ENCODE measurements around the gene USP17L17.

DNA sequence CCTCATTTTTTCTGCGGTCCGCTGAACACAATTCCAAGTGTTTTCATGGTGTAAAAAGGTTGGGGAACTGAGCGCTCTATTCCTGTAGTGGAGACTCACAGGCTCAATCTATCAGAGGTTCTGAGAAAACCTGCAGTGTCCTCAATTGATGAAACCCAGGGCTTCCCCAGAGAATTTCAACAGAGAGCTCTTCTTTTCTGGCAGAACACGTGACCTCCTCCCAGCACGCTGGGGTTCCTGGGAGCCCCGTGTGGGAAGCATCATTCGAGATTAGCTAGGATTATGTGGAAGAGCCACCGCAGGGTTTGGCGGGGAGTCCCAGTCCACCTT is 1.6 kb downstream of the HTRA3 start:
- PRO-cap, result no peak

GRCh38 chr4:8274643-8275347 is 5.2 kb downstream of the HTRA3 start:
- PRO-cap, result no peak

GRCh38 chr4:8394149-8394653 is 46.3 kb downstream of the ACOX3 start:
- PRO-cap, result no peak

- PRO-cap, result no peak
These were observed 31.4 kb downstream of the ACOX3 start for GRCh38 chr4:8409131-8409472.

DNA sequence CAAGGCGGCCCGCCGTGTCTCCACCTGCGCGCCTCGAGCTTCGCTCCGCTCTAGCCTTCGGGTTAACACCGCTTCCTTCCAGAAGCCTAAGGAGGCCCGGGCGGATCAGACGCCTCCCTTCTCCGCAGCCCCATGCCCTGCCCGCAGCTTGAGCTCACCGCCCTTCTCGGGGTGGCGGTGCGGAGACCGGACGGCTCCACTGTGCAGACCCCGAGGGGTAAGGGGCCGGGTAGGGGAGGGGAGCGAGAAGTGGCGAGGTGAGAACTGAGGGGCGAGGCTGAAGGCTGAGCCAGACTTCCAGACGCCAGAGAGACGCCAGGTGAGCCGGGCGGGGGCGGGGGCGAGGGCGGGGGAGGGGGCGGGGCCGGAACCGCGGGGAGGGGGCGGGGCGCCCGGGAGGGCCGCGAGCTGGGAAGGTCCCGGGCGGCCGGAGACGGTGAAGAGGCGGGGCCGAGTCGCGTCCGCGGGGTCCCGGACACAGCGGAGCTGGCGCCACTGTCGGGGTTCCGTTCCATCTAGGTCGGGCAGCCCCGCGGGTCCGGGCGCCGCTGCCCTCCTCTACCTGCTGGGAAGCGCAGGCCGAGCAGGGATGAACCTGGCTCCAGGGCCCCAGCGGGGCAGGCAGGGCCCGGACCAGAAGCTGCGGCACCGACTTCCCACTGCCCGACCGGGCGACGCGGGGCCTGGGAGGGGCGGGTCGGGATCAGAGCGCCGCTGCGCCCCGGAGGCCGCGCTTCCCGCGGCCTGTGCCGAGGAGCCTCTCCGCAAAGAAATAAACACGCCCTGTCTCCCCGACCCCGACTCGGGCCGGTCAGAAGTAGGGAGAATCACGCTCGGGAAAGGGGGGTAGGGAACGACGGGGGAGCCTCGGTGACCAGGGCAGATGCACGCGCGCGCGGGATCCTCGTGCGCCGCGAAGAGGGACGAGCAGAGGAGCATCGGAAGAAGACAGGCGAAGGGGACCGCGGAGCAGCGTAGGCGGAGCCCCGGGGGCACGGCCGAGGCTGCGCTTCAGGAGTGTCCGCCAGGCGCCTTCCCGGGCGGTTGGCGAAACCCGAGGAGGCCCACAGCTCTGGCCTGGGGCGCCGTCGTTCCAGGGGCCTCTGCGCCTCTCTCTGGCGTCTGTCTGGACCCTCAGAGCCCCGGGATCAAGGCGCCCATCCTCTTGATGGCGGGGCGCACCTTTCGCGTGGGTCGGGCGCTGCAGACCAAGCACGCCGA is 10.6 kb downstream of the HMX1 start:
- PRO-cap, result no peak

DNA sequence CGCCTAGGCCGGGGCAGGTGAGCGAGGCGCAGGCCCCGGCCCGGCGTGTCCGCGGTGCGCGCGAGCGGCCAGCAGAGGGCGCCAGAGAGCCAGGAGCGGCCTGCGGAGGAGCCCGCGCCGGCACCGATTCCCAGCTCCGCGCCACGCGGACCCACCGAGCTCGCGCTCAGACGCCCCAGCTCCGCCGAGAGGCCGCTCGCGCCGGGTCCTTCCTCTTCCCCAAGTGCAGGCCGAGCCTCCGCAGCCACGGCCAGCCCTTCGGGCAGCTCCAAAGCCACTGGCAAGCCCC is 128.9 kb upstream of the HMX1 start:
- PRO-cap, result no peak

- PRO-cap, result no peak
These were observed at the start of gene USP17L17 for GRCh38 chr4:9243501-9244046. Gene USP17L17 (plus strand): TSS chr4:9243879.

- PRO-cap, result no peak
These were observed 29.8 kb downstream of the WDR1 start for GRCh38 chr4:10086900-10087137.

DNA sequence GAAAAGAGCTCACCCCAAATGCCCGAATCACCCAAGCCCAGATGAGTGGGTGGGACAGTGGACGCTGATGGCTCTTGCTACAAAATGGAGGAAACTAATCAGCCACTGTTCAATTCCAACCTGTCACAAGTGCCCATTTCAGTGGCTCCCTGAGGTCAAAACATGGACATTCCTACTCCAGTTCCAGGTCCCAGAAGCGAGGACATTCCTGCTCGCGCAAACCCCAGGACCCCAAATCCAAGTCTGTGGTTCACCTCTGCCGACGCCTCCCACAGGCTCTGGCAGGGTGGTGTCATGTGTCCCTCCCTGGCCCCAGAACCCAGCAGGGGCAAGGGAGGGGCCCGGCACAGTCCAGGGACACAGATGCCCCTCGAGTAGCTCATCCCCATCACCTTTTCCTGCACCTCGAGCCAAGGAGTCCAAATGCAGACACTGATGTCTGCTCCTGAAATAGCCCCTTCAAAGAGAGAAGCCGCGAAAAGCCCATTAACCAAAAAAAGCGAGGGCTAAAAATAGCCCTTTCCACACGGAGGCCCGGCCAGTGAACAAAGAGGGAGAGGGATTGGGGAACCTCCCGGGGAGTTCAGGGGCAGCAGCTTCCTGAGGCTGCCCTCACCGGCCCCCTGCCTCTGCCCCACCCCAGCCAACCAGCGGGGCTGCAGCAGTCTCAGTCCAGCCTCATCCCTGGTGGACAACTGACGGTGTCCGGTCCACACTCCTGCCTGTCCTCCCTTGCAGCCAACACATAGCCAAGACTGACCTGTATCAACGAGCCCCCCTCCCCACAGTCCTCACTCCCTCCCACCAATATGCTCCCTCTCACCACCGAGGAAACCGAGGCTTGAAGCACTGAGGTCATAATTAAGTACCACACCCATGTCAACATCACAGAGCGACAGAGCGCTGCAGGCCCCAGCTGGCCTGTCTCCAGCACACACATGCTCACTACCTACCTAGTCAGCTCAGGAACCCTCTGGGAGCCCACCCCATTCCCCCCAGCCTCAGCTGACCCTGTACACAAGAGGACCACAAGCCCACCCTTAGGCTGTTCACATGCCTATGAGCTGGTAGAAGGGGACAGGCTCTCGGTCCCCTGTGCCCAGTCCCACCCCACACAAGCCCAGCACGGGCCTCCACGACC is 24.0 kb downstream of the WDR1 start:
- PRO-cap, result no peak

- PRO-cap, result no peak
These were observed 16.8 kb downstream of the WDR1 start for GRCh38 chr4:10099867-10100190.

DNA sequence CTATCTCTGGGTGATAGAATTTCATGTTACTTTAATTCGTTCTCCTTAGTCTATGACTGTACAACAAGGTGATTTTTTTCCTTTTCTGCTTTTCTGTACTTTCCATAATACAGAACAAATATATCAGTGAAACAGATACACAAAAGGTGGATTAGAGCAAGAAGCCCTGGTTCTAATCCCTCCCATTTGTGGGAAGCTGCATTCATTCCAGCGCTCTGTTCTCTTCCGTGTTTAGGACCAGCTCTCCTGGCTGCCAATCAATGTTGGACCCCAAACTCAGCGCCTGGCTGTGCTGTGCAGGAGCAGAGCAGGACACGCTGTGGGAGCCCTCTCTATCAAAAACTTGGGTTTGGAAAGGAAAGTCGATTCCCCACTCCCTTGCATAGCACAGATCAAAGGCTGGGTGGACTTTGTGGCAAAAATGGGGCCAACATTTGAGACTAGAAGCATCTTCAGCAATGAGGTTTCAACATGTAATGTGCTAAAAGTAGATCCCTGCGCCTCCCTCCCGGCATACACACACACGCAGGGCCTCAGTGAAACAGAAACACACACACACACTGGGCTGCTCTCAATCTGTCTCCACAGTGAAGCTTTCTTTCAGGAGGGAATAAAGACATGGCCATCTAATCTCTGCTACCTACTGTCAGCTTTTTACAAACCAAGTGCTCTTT is 12.3 kb downstream of the WDR1 start:
- PRO-cap, result no peak

DNA sequence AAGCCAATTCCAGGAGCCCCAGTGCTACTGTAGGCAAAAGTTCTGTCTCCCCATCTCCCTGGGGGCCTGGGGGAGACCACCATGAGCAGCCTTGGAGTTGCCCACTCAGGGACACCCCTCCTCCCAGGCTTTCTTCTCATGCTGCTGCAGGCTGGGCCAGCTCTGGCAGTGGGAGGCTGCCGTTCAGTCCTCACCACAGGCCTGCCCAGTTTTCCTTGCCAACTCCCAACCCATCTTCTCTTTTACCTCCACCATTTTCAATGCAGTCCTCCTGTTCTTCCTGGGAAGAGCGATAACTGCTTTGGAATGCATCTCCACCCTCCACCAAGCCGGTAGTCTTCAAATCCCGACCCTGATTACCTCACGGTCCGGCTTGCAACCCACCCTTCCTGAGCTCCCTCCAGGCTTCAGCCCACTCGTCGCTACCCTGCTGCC is 9.5 kb downstream of the WDR1 start:
- PRO-cap, result no peak

DNA sequence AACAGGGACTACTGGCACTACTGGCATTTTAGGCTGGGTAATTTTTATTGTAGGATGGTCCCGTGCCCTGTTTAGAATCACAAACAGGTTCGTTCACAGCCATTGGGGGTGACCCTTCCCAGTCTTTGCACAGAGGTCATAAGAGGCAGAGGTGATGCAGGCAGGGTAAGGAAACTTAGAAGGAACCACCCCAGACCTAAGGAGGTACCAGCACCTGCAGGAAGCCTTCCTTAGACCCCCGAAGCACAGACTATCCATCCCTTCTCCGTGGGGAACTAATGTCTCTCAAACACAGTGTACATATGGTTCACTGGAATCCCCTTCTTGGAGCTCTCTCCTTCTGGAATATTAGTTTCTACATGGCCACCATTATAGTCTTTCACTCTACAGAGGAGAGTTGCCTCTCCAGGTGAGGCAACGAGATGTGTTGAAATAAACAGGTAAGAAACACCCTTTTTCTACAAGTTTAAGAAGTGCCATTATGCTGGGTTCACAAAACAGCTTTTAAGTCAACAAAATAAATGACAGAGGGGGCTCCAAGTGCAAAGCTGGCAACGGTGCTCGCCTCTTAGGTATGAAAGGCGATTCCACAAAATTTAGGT is 4.4 kb downstream of the WDR1 start:
- PRO-cap, result no peak

DNA sequence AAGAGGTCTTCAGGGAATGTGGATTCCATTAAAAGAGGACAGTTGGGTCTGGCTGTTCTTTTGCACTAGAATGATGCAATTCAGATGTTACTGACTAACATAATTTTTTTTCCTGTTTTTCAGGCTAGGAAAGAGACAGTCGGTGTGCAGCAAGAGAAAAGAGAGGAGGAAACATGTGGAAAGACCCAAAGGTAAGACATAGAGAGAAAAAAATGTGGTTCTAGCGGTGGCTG is 92.1 kb downstream of the HS3ST1 start:
- PRO-cap, result no peak

DNA sequence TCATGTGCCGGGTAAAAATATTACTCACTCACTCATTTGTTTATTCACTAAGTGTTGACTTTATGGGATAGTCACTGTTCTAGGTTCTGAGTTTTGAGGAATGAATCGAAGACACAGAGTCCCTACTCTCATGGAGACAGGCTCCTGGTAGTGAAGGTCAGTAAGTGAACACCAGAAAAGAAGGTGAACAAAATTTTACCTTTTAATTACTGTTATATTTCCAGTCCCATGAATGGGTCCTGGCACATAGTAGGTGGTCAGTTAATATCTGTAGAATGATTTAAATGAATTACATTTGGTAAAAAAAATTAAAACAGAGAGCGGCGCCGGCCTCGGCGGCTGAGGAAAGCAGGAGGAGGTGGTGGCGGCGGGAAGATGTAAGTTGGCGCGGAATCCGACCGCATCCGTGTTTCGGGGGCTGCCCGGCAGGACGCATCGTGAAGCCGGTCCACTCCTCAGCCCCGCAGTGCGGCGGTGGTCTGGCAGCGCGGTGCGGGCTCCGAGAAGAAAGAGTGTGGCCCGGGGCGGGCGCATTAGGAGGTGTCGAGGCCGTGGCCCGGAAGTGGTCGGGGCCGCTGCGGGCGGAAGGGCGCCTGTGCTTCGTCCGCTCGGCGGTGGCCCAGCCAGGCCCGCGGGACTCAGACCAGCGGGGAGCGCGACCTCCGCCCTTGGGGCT is 60.3 kb downstream of the HS3ST1 start:
- PRO-cap, result no peak

- PRO-cap, result no peak
These were observed 27.6 kb downstream of the HS3ST1 start for GRCh38 chr4:11401126-11401508.

DNA sequence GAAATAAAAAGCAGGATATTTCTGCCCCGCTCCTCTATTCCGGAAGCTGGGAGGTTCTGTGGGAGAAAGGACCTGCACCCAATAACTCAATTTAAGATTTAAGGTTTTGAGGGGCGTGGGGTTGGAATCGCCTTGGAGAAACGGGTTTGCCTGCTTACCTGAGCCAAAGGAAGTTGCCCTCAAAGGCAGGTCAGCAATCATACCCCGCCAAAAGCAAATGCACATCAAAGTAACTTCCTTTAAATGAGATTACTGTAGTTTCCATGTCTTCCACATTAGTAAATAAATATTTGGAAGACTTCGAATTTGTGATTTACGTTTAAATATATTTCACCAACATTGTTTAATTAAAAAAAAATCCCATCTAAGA is 999 bp upstream of the HS3ST1 start:
- PRO-cap, result no peak

DNA sequence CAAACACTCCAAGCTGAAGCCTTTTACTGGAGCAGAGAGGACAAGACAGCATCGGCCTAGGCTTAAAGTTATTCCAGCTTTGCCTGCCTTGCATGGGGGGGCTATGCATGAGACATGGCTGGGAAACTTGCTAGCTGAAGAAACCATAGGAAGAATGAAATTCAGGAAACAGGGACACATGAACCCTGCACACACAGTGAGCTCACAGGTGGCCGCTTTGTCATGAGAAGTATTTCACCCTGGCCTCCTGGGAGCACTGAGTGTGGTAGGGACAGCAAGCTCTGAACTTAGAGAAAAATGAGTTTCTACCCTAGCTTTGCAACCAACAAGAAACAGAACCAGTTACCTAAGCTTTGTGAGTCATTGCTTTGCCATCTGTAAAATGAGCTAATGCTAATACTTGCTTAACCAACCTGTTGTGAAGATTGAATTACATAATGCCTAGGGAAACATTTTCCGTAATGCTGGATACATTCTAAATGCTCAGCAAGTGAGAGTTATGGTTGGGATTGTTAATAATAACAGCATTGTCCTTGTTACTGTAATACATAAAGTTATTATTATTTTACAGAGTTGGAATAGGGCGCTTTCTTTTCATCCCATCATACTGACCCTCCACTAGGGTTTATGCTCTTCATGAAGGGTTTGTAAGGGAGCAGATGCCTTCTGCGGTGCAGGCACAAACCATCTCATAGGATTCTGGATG is 206.7 kb upstream of the HS3ST1 start:
- PRO-cap, result no peak

- PRO-cap, result no peak
These were observed 995.4 kb downstream of the RAB28 start for GRCh38 chr4:12488714-12489166.

DNA sequence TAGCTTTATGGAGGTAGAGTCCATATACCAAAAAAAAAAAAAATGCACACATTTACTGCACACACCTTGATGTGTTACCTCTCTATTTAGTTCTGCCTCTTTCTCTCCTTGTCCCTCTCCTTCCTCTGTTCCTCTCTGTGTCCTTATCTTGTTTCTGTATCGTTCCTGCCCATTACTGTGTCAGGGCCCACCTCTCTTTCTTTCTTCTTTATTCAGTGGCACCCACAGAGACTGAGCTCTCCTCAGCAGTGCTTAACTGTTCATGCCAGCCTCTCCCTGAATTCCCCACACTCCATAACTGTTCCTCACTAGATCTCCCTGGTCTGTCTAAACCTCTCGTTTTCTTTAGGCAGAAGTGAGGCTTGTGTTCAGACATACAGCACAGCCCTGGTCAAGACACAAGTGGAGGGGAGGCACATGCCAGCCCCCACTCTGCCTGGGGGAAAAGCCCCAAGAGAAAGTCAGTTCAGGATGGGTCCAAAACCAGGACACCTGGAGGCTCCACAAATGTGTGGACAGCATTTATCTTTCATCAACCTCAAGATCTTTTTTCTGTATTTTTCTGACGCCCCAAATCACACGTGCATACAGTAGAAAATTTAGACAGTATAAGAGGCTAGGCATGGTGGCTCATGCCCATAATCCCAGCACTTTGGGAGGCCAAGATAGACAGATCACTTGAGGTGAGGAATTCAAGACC is 203.0 kb downstream of the RAB28 start:
- PRO-cap, result no peak

Measured in osteocyte (in vitro differentiated cells).